Hair follicular keratinocyte (primary cell): ENCODE measurements around the gene RPL22.

- RAMPAGE, long total RNA = no peak
Measured at GRCh38 chr1:3481778-3482679, 27.6 kb downstream of the ARHGEF16 start.

GRCh38 chr1:3504007-3504718, 49.7 kb downstream of the ARHGEF16 start:
- RAMPAGE, long total RNA = no peak

DNA sequence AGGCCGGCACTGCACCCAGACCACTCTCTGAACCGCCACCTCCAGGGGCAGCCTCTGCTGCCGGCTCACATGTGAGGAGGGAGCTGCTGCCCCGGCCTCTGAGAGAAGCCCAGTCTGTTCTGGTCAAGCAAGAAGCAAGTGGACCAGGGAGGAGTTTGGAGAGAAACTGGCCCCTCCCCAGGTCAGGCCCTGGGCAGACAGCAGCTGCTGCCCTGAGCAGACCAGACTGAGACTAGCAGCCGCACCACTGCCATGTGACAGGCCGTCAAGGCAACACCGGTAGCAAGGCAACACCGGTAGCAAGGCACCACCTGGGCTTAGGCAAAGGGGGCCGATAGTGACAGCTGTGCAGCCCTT, 50.3 kb downstream of the ARHGEF16 start:
- RAMPAGE, long total RNA = no peak

DNA sequence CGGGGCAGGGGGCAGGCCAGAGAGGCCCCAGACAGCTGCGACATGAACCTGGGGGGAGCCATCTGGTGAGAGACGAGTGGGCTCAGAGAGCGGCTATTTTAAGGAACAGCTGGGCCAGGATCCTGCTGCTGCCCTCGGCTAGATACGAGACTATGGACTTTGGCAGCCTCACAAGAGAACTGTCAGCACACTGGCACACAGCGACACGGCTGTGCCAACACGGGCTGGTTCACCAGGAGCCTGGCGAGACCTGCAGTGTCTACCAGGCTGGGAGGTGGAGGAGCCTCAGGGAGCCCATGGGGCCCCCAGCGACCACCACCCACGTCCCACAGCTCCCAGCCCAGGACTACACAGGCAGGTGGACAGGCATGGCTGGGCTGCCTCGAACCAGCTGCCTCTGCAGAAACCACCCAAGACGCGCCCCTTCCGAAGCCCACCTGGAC, 75.0 kb downstream of the ARHGEF16 start:
- RAMPAGE, long total RNA = no peak

DNA sequence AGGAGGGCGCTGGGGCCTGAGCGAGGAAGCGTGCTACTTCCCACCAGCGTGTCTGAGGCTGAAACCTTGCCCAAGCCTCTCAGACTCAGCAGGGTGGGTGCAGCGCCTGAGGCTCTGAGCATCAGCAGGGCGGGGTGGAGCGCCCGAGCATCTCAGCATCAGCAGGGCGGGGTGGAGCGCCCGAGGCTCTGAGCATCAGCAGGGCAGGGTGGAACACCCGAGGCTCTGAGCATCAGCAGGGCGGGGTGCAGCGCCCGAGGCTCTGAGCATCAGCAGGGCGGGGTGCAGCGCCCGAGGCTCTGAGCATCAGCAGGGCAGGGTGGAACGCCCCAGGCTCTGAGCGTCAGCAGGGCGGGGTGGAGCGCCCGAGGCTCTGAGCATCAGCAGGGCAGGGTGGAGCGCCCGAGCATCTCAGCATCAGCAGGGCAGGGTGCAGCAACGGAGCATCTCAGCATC, 9.6 kb downstream of the WRAP73 start:
- RAMPAGE, long total RNA = no peak

- RAMPAGE, long total RNA = no peak
Measured at GRCh38 chr1:3752838-3753315, 627 bp downstream of the CCDC27 start.

GRCh38 chr1:3865011-3865818, 7.9 kb downstream of the DFFB start:
- RAMPAGE, long total RNA = no peak

DNA sequence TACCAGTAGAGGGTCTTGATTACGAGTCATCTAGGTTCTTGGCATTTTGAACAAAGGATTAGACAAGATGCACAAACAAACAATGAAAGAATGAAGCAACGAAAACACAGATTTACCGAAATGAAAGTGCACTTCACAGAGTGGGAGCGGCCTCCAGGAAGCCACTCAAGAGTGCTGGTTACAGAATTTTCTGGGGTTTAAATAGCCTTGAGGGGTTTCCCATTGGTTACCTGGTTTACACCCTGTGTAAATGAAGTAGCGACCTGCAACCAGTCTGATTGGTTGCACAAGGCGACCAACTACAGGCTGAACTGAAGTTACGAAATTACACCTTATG, 22.0 kb upstream of the C1orf174 start:
- RAMPAGE, long total RNA = no peak

GRCh38 chr1:3975752-3976207, 75.7 kb upstream of the C1orf174 start:
- RAMPAGE, long total RNA = no peak

DNA sequence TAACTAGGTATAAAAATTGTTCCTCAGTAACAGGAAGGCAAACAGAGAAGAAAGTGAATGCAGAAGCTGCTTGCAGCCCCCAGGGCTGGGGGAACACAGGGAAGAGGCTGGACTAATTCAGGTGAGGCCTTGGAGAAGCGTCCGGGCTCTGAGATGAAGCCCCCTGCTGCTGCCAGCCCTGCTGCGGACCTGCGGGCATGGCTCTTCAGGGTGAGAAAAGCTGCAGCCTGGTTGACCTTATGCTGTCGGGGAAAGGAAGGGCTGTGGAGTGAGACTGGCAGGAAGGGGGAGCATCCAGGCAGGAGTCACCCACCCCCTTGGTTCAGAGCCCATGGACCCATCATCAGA, 301.9 kb upstream of the AJAP1 start:
- RAMPAGE, long total RNA = no peak

- RAMPAGE, long total RNA = no peak
Measured at GRCh38 chr1:6007294-6007748, 15.1 kb upstream of the NPHP4 start.

GRCh38 chr1:6154213-6154675, 25.9 kb downstream of the CHD5 start:
- RAMPAGE, long total RNA = no peak

- RAMPAGE, long total RNA = no peak
Measured at GRCh38 chr1:6154676-6155040, 25.5 kb downstream of the CHD5 start.

DNA sequence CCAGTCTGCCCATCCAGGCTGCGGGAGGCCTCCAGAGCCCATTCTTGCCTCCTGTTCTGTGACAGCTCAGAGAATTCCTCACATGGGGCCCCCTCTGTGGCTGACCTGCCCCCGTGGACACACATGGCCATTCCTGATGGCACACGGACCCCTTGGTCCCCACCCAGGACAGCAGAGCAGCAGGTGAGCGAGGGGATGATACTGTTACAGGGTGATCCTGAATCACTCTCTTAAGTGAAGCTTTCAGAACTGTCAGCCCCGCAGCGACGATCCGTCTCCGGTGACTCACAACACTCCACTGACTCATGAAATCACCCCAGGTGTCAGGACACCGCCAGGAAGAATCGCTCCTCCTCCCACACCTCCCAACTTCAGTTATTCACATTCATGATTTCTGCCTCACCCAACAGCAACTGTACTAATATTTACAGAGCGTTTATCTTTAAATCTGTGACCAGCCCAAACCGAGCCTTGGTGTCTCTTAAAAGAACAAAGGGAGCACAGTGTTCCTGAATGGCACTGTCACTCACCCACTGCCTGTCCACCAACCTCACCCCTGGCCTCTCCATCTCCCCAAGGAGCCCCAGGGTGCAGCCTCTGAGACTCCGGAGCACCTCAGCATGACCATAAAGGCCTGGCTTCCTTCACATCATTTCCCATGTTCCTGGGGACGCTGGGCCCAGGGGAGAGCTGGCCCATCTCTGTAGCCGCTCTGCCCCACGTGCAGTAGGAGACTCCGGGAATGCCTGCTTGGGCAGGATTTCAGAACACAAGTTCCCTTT, 22.3 kb downstream of the CHD5 start:
- RAMPAGE, long total RNA = no peak

DNA sequence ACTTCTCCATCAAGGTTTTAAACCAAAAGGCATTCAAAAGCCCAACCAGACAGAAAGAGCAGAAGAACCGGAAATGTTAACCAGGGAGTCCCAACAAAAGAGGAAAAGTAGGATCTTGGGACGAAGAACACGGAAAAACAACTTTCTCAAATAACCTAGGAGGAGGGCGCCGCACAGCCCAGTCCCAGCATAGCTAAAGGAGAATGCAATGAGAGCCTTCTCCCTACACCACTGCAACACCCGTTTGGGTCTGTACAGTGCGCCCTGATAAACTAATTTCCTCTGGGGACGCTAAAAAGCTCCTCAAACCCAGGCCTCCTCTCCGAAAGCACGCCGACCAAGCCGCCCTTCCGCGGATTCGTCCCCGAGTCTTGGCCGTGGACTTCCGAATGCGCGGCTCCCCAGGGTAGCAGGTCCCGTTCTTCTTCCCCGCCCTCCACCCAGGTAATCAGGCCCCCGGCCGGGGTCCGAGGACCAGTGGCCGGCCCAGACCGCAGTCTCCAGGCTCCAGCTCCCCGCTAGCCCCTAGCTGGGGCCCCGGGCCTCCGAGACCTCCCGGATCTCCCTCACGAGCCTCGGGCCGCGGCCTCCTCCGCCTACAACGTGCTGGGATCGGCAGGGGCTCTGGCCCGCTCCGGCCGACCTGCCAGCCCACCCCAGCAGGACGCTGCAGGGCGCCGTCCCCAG, 456 bp downstream of the RPL22 start:
- RAMPAGE, long total RNA = no peak

DNA sequence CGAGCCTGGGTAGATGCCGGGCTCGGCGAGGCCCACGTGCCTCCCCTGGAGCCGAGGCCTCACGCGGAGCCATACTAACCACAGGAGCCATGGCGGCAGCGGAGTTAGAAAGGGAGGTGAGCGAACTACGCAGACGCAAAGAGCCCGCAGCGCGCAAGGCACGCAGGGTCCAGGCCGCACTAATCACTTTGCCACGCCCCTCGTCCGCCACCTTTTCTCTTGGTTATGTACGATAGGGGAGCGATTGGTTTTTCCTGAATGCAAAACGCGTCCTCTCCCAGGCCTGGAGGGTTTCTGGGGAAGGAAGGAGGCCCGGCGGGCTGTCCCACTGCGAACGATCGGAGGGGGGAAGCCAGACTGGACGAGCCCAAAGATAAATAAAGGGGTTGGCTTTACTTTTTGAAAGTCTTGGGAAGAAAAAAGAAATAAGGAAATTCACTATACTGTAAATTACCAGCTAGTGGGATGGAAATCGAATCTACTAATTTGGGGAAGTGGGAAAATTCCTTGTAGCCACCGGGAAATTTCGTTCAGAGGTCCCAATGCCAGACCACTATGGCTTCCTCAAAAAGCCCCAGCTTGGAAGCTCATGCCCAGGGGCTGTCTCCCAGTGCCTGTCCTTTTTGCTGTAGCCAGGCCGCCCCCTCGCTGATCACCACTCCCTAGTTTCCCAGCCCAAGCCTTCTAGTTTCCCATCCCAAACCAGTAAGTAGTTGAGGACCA, at the start of gene RPL22:
TSS of gene RPL22 (minus strand) at position 113 of the 723 bp plus-strand sequence.
- RAMPAGE, long total RNA = start-site peak on the minus strand centred at position 115 of the sequence, 45 bp wide, 54,182 and 27,720 reads in 2 replicates

DNA sequence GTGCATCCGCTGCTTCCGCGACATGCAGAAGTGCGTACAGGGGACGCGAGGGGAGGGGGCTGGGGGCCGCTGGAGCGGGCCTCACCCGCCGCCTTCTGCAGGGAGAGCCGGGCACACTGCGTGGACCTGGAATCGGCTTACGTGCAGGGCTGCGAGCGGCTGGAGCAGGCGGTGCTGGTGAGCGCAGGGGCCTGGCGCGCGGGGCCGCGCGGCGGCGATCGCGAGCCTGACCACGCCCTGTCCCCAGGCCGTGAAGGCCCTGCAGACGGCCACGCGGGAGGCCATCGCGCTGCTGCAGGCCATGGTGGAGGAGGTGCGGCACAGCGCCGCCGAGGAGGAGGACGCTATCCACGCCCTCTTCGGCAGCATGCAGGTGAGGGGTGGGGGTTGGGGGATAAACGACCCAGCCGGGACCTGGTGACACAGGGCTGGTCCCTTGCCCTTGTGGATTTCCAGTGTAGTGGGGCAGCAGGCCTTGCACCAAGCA, 3.3 kb downstream of the RNF207 start:
- RAMPAGE, long total RNA = no peak

DNA sequence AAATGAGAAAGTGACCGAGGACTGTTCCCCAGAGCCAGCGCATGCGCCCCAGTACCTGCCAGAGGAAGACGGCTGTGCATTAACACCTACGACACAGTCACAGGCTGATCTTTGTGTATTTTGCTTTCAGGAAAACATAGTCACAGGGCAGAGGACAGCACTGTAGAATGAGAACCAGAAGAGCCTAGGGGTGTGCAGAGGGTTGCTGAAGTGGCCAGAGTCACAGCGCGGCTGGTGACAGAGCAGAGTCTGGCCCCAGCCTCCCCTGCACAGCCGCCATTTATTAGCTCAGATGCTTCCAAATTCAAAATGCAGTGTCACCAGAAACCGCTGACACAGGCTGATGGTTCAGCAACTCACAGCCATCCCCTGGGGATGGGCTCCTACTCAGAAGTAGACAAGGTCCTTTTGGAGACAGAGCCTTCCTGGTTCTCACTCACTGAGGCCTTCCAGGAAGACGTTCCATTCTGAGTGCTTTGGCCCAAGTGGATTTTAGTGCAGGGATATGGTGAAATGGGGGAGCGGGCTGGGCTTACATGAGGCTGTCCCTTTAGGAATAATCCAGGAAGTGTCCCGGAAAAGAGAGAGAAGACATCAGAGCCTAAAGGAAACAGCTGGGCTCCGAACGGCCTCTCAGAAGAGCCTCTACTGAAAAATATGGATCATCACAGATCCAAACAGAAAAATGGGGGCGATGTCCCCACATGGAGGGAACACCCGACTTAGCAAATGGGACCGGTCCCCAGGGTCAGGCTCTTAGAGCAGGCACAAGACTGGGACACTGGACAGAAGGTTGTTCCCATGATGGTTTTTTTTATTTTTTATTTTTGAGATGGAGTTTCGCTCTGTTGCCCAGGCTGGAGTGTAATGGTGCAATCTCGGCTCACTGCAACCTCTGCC, 13.0 kb downstream of the RNF207 start:
- RAMPAGE, long total RNA = no peak

GRCh38 chr1:6259396-6259909, 1.4 kb downstream of the GPR153 start:
- RAMPAGE, long total RNA = no peak

GRCh38 chr1:6275967-6276981, 15.4 kb upstream of the GPR153 start:
- RAMPAGE, long total RNA = no peak